Measurements from ENCODE around the gene LIPG.

DNA sequence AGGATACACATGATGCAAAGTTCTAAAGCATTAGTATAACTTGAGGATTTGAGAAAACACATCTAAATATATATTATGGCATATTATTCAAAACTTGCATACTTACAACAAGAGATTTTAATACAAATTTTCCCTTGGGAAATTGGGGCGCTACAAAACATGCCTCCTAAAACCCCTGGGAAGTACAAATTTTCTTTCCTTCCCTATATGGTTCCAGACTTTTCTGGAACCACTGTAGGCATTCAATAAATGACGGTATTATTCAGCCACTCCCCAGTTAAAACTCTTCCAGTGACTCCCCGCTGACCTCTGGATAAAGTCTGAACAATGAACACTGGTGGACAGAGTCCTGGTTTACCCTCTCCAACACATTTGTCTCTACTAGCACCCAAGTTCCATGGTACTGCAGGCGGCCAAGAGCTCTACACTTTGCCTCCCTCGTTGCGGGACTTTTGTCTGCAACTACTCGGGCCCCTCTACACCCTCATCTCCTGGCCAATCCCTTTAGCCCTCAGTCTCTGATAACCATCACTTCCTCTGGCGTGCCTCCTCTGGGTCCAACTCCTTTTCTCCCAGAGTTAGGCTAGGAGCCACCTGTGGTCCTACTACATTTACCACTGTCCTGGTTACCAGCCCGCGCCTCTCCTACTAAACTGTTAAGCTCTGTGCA is 998 bp downstream of the HDHD2 start:
- RRBS = no CpG with 5 or more reads among the region's 10 CpGs

GRCh38 chr18:47174432-47175427 is 1.4 kb downstream of the IER3IP1 start:
- RRBS = no CpG with 5 or more reads among the region's 21 CpGs

- RRBS = 24% methylated on average over 13 of the region's 59 CpGs
These were observed 11.9 kb upstream of the SKOR2 start for GRCh38 chr18:47263159-47264027.

- RRBS = no CpG with 5 or more reads among the region's 9 CpGs
These were observed 37.6 kb upstream of the SMAD2 start for GRCh38 chr18:47967842-47968597.

DNA sequence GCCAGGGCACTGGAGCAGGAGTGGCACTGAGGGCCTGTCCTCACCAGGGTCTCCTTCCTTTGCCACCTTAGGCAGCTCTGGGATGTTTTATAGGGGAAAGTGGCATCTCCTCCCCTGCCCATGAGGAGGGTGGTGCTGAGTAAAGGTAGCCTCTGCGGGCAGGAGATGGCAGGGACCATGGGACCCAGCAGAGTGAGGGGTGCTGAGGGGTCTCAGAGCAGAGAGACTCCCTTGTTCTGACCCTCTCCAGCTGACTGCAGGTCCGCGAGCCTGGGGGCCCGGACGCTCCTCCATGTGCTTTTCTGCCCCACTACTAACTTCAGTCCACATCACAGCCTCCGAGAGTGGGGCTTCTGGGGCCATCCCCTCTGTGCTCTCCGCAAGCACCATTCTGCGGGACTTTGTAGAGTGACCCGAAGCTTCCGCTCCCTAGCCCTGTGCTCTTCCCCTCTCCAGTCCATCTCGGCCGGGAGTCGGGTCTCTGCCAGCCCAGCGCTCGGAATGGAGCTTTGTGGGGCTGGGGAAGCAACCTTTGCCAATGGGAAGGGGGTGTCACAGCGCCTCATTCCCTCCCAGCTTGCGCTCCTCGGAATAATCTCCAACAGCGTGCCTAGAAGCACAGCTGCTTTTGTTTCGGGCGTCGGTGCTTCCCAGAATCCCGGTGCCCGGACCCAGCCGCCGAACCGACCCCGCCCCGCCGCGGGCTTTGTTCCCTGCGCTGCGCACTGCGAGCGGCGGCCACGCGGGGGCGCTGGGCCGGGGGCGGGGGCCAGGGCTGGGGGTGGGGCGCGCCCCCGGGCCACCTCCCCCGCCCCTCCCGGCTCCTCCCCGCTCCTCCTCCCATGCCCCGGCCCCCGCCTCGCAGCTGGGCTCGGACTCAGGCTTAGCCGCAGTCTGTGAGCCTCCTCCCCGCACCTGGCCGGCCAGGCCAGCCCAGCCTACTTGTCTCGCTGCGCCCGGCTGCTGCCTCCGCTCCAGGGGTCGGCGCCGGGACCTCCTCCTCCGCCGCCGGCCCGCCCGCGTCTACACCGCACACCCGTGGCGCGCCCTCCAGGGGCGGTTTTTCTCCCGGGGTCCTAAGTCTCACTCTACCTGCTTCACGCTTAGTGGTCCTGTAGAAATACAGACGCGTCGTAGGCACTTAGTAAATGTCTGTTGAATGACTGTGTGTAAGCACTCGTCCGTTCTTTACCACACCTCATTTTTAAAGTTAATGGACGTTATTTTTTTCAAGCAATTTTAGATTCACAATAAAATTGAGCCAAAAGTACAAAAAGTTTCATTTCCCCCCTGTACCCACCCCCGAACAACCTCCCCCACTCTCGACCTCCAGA is 77.6 kb upstream of the SMAD2 start:
- RRBS = 10% methylated on average over 39 of the region's 82 CpGs

DNA sequence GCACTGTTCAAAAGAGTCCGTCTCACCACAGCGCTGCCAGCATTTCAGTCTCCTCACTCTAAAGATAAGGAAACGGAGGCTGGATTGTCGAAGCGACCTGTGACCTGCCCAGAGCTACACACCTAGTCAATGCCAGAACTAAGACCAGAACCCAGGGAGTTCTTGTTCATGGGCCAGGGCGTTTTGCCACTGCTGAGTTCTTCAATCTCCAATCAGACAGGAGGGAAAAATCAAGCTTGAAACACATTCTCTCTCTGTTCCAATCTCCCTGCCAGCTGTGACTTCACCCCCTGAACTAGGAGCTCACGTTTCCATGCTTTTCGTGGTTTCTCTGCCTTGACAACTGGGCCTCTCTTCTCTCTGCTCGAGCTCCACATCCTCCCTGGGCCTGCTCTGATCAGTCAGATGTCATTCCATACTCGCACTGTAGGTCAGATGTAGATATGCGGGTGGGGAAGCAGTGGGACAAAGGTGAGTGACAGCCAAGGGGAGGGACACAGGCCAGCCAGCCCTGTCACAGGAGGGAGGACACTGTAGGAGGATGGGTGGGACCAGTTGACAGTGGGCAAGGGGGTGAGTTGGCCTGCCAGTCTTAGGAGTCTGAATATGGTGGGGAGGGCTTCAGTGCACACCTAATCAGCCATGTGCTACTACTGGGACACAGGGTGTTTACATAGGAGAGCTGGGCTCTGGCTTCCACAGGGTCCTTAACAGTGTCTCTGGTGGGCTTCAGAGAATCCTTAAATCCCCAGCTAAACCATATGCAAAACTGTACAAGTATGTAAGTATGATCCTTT is 221.2 kb upstream of the SMAD2 start:
- RRBS = no CpG with 5 or more reads among the region's 11 CpGs

GRCh38 chr18:48330149-48330737 is 78.9 kb downstream of the ZBTB7C start:
- RRBS = no CpG with 5 or more reads among the region's 4 CpGs

GRCh38 chr18:48408739-48409047 is 490 bp downstream of the ZBTB7C start:
- RRBS = 4% methylated on average over 10 of the region's 40 CpGs

GRCh38 chr18:48441249-48441674 is 32.1 kb upstream of the ZBTB7C start:
- RRBS = 4% methylated on average over 1 of the region's 13 CpGs

DNA sequence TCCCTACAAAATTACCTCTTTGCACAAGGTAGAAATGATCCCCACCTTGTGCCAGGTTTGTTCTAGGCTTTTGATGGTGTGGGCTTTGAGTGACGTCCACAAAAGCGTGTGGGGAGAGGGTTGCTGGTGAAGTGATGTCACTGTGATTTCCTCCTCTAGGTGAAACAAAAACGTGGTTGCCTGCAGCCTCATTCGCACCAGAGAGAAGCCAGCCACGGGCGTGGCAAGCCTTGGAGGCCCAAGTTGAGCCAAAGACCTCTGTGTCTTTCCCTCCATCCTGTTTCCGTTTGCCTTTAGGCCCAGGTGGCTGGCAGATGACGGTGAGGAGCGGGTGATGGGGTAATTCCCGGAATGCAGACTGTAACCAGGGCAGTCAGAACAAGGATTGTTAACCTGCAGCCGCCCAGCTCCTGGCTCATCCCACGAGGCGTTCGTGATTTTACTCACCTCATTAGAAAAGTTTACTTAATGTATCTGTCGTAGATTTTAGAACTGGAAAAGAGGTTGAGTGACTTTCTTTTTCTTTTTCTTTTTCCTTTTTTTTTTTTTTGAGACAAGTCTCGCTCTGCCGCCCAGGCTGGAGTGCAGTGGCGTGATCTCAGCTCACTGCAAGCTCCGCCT is 14.4 kb downstream of the CTIF start:
- RRBS = no CpG with 5 or more reads among the region's 19 CpGs

- RRBS = no CpG with 5 or more reads among the region's 3 CpGs
These were observed 29.3 kb downstream of the CTIF start for GRCh38 chr18:48567978-48568624.

DNA sequence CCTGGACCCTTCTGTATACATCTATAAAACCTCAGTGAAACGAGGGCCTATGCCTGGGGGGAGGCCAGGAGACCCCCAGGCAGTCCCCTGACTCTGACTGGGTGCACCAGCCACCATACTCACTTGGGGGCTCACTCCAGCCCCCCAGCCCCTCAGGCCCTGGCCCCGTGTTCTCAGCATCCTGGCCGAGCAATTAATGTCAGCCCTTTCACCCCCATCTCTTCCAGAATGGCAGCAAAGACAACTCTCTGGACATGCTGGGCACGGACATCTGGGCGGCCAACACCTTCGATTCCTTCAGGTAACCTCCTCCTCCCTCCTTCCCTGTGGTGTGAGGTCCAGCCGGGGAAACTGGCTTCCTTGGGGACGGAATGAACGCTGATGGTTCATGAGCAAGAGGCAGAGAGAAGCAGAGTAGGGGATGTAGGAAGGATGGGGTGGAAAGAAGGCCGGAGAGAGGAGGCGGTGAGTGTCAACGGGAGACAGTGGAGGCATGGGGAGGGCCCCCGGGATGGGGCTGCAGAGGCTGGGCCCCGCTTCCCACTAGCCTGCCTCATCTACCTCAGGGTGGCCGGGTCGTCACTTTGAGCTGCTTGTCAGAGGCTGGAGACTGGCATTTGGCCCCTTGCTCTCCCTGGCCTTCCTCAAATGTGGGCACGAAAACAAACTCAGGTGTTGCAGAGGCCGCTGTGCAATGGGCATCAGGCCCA is 124.8 kb downstream of the CTIF start:
- RRBS = 90% methylated on average over 9 of the region's 18 CpGs

DNA sequence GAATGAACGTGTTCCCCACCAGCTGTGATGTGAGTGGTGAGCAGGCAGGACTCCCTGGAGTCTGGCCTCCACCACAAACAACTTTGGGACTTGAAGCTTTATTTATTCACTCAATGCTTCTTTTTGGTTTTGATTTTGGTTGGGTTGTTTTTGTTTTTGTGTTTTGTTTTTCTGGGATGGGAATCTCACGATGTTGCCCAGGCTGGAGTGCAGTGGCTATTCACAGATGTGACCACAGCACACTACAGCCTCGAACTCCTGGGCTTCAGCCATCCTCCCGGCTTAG is 71.0 kb downstream of the SMAD7 start:
- RRBS = no CpG with 5 or more reads among the region's 4 CpGs

GRCh38 chr18:48896534-48897325 is 54.0 kb downstream of the SMAD7 start:
- RRBS = 6% methylated on average over 7 of the region's 12 CpGs

DNA sequence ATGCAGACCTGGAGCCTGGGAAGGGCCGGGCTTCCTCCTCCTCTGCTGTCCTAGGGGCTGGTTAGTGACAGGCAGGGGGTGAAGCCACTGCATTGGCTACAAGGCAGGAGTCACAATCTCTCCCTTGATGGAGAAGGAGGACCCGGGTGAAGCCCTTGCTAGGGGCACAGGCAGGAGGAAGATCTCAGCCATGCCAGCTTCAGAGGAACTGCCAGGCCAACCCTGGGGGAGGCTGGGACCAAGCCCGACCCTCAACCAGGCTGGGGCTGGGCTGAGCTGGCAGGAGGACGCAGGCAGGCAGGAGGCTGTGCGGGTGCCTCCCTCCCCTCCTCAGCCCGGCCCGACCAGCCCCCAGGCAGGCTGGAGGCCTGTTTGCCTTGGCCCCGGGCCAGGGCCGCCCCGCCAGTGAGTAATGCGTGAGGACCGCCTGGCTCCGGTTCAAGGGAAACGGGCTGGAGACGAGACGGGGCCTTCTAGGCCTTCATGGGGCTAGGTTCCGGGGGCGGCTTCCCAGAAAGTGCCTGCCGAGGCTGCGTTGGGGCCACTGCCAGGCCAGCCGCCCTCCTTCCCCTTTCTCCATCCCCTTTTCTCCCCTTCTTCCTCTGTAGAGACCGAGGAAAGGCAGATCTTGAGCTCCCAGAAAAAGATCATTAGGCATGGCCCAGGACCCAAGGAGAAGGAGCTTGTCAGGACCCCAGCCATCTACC is 48.8 kb downstream of the SMAD7 start:
- RRBS = 13% methylated on average over 12 of the region's 22 CpGs

- RRBS = no CpG with 5 or more reads among the region's 5 CpGs
These were observed 18.3 kb downstream of the SMAD7 start for GRCh38 chr18:48932495-48932755.

- RRBS = no CpG with 5 or more reads among the region's 11 CpGs
These were observed 9.6 kb upstream of the SMAD7 start for GRCh38 chr18:48960276-48960945.

- RRBS = no CpG with 5 or more reads among the region's 2 CpGs
These were observed 205.6 kb downstream of the DYM start for GRCh38 chr18:49254774-49255269.

GRCh38 chr18:49476566-49476877 is 10.5 kb downstream of the C18orf32 start:
- RRBS = no CpG with 5 or more reads among the region's 6 CpGs

- RRBS = 10% methylated on average over 33 of the region's 76 CpGs
These were observed at the start of gene LIPG for GRCh38 chr18:49561254-49562384. Gene LIPG, plus strand, starts transcription at chr18:49562057.